Esophagus muscularis mucosa (tissue), 4 donors: ENCODE data around the genes SPRED2 and PLEK.

DNA sequence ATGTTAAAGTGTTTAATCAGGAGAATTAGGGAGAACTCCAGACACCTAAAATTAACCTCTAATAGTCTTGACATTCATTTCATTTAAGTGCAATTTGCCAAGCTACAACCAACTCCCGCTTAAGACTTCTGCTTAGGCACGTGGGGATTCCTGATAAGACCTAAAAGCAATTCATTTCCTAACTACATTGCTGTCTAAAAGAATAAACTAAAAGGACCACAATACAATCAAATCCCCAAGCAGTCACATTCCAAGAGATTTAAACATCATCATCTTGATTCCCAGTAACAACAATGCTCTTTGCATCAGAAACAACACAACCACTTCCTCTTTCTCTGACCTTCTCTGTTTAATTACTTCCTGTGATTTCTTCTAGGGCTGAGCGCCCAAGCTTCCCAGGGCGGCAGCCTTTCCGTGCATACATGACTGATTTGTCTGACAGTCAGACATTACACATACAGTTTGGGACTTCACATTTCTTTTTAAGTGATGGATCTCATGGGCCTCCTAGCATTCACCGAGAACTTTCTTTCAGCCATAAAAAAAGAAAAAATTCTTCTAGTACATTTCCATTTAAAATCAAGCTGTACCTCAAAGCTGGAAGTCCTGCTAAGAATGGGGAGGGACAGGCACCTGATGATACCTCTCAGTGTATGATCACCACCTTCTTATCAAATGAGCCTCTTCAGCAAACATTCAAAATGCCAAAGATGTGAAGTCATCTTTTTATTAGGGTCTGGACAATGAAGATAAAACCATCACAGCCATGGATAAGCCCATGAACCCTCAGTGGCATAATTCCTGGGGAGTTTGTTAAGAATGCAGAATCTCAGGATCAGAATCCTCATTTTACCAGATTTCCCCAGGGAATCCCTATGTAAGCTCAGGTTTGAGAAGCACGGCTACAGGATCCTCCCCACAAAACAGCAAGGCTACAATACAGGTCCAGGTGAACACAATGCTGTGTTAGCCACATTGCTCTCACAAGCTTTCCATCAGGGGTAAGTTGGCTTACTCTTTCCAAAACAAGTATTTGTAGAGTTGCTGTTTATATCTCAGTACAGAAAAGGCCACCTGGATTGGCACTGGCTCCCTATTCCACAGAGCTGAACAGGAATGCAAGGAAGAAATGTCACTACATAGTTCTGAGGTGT, 11.4 kb downstream of the SPRED2 start:
- PRO-cap, result no peak
- RAMPAGE, long total RNA, 4 experiments, result no peak in any of the 4 experiments

DNA sequence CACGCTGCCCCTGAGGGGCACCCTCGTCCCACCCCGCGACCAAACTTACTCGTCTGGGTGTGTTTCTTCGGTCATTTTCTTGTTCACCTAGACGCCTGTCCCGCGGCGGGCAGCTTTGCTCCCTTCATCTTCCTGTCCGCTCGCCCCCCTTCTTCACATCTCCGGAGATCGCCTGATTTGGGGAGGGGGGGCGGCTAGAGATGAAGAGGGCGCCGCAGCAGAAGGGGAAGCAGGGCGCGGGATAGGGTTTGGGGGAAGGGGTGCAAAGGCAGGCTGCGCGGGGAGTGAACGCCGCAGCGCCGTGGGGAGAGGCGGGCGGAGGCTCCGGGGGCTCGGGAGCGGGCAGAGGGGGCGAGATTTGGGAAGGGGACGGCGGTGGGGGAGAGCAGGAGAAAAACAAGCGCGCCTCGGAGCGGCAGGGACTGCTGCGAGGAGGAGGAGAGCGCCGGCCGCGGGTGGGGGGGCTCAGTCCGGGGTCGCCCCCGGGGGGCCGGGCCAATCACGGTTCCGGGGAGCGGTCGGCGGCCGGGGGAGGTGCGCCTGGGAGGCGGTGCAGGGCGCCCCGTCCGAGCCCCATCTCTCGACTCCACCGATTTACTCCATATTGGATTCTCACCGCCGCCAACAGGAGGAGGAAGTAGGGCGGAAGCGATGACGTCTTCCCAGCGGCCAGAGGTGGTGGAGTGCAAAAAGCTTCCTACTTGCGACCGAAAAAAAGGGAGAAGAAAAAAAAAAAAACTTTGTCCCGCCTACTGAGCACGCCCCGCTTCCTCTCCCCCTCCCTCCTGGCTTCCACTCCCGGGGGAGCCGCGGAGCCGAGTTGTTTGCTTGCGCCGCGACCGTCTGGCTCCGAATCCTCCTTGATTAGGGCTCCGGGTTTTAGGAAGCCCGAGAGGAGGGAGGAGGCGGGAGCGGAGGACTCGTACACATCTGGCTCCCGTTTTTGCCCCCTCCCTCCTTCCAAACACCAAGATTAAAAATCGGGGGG, at the start of gene SPRED2:
Gene SPRED2, minus strand, starts transcription at position 687 of the 988 bp plus-strand sequence.
- PRO-cap, result bidirectional peak, plus-strand start at position 180 of the sequence, minus-strand start at position 150 of the sequence; bidirectional peak, plus-strand start at position 795 of the sequence, minus-strand start at position 626 of the sequence; bidirectional peak, plus-strand start at position 891 of the sequence, minus-strand start at position 851 of the sequence
- RAMPAGE, long total RNA, 4 experiments, result start-site peak on the minus strand in 2 of 4 experiments, centred at positions 298 to 846 of the sequence, 6 to 19 reads per replicate

- PRO-cap, result bidirectional peak, plus-strand start at chr2:65436685, minus-strand start at chr2:65436510; bidirectional peak, plus-strand start at chr2:65436734, minus-strand start at chr2:65436749
- RAMPAGE, long total RNA, 4 experiments, result no peak in any of the 4 experiments
These were observed 4.0 kb upstream of the SPRED2 start for GRCh38 chr2:65436233-65437009.

DNA sequence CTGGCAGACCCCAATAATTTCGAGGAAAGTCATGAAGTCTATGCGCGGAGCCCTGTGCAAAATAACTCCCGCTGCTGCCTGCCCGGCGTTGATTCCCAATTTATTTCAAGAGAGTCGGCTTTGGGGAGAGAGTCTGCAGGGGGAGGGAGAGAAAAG, 312 bp upstream of the MEIS1 start:
- PRO-cap, result bidirectional peak, plus-strand start outside the sequence, minus-strand start at position 76 of the sequence
- RAMPAGE, long total RNA, 4 experiments, result no peak in any of the 4 experiments

DNA sequence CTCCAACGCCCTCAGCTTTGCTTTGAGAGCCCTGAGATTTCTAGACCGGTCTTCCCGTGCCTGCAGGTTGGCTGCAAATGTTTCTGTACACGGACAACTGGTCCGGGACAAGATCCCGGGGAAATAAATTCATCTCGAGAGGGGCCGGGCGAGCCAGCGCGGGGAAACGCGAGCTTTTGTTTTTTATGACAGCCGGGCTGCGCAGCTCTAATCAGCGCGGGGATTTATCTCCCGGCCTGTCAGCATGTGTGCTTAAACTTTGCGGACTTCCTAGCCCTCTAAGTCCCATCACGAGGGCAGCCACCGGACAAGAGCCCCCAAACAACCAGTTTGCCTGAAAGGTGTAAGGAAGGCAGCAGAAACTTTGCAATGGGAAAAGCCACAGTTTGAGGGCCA, 5.7 kb downstream of the MEIS1 start:
- PRO-cap, result unidirectional peak, minus-strand start at position 99 of the sequence
- RAMPAGE, long total RNA, 4 experiments, result no peak in any of the 4 experiments

DNA sequence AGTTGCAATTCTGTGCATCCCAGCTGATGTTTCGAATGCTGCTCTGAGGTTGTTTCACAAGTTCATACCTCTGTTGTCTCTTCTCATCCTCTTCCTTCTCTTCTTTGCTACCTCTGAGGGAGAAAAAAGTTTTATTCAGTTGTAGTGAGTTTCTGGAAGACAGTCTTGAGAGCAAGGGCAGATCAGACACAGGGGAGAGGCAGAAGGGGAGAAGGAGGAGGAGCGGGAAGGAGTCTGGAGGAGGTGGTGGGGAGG, 6.7 kb downstream of the MEIS1 start:
- PRO-cap, result bidirectional peak, plus-strand start at position 162 of the sequence, minus-strand start at position 106 of the sequence
- RAMPAGE, long total RNA, 4 experiments, result start-site peak on the minus strand in 1 of 4 experiments, centred at position 111 of the sequence, 6 reads per replicate

DNA sequence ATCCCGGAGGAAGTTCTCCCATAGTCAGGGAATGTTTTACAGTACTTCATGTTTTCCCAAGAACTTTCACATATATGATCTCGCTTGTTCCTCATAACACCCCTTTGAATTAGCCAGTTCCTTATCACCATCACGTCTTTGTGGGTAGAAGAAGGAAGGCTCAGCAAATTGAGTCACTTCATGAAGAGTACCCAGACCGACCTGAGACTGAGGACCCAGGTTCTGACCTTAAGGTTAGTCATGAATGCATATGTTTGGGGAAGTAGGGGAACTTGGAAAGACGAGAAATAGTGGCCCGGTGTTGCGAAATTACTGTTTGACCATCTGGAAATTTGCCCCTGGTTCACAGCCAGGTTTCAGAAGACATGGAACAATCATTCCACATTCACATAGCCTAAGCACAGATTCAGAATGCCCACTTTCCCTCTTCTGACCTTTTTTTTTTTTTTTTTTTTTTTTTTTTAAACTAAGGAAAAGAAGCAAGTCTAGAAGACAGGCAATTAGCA, 59.8 kb downstream of the MEIS1 start:
- PRO-cap, result no peak
- RAMPAGE, long total RNA, 4 experiments, result no peak in any of the 4 experiments

DNA sequence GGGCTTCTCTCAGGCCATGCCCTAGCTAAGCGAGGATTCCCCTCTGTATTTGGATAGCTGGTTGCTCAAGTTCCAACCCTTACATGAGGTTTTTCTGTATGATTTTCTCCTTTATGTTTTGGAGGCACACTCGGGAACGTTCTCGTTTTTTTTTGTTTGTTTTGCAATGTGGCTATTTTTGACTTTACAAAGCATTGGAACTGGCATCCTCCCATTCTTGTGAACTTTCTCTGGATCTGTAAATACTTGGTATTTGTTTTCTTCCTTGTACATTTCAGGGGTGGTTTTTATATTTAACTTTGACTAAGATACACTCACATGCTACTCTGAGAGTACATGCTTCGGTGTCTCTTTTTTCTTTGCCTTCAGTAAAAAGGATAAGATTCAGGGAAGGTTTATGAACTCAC, 61.7 kb downstream of the MEIS1 start:
- PRO-cap, result no peak
- RAMPAGE, long total RNA, 4 experiments, result no peak in any of the 4 experiments

DNA sequence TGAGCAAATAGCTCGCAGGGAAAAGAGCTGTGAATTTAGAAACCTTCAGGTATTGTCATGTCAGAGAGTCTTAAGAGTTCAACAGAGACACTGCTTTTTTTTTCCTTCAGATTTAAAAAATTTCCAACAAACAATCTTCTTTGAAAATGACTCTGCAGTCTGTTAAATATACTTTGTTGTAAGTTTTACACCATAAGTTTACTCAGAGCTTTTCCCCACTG, 118.6 kb downstream of the MEIS1 start:
- PRO-cap, result no peak
- RAMPAGE, long total RNA, 4 experiments, result no peak in any of the 4 experiments

GRCh38 chr2:66625576-66625963, 190.6 kb downstream of the MEIS1 start:
- PRO-cap, result no peak
- RAMPAGE, long total RNA, 4 experiments, result no peak in any of the 4 experiments

DNA sequence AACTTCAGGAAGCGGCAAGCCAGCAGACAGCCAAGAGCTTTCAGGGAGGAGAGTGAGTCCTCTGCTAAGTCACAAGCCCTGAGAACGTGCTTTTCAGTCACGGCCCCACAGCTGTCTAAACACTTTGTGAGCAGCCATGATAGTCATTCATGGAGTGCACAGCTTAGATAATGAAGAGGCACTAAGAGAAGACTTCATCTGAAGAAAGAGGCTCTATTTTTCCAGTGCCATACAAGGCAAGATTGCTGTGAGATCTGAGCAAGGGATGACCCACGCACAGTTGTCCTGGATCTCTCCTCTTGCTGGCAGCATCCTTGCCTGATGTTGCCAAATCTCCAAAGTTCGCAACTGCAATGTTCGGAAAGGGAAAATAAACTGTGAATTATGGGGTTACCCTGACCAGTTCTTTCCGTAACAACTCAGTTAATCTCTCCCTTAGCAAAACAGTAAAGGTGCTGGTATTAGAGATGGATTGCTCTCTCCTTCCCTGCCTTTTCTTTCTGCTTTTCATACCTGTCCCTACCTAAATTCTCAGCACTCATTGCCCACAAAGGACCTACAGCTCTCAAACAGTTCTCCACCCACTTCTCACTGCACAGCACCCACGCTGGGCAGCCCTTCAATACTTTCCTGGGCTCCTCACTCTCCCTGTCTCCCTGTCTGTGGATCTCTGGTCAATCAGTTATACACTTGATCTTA, 418.8 kb downstream of the MEIS1 start:
- PRO-cap, result no peak
- RAMPAGE, long total RNA, 4 experiments, result no peak in any of the 4 experiments

- PRO-cap, result no peak
- RAMPAGE, long total RNA, 4 experiments, result no peak in any of the 4 experiments
These were observed 153.9 kb upstream of the ETAA1 start for GRCh38 chr2:67243277-67243666.

DNA sequence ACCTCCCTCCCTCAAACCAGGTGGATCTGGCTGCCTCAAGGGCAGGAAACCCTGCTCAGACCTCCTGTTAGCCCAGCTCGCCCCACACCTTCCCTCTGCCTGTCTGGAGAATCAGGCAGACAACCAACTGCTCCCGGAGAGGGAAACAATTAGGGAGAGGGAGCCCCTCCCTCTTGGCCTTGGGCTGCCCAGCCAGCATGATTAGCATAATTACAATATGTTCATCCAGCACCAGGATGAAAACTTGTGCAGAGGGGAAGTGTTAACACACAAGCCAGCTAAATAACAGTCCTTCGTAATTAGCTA, 185.5 kb downstream of the C1D start:
- PRO-cap, result no peak
- RAMPAGE, long total RNA, 4 experiments, result no peak in any of the 4 experiments

DNA sequence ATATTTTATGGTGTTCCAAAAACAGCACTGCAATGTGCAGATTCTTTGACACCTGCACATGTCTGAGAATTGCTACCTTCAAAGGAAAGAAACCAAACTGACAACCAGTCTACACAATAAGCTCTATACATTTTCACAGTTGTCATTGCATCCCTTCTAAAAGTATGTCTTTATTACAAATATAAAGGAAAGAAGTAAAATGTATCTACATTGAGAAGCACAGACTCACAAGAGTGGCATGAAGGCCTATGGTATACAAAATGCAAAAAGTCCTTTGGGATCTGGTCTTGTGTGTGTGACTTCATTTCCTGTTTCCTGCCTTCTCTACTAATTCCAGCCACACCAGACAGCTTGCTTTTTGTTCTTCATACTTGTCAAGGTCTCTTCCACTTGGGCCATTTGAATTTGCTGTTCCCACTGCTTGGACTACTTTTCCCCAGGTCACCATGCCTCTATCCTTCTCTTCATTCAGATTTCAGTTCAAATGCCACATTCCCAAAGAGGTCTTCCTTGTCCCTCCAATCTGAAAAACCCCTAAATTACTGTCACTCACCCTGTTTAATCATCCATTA, 6.3 kb downstream of the DNAAF10 start:
- PRO-cap, result no peak
- RAMPAGE, long total RNA, 4 experiments, result no peak in any of the 4 experiments

- PRO-cap, result no peak
- RAMPAGE, long total RNA, 4 experiments, result no peak in any of the 4 experiments
These were observed 35.2 kb downstream of the PNO1 start for GRCh38 chr2:68192835-68193338.

DNA sequence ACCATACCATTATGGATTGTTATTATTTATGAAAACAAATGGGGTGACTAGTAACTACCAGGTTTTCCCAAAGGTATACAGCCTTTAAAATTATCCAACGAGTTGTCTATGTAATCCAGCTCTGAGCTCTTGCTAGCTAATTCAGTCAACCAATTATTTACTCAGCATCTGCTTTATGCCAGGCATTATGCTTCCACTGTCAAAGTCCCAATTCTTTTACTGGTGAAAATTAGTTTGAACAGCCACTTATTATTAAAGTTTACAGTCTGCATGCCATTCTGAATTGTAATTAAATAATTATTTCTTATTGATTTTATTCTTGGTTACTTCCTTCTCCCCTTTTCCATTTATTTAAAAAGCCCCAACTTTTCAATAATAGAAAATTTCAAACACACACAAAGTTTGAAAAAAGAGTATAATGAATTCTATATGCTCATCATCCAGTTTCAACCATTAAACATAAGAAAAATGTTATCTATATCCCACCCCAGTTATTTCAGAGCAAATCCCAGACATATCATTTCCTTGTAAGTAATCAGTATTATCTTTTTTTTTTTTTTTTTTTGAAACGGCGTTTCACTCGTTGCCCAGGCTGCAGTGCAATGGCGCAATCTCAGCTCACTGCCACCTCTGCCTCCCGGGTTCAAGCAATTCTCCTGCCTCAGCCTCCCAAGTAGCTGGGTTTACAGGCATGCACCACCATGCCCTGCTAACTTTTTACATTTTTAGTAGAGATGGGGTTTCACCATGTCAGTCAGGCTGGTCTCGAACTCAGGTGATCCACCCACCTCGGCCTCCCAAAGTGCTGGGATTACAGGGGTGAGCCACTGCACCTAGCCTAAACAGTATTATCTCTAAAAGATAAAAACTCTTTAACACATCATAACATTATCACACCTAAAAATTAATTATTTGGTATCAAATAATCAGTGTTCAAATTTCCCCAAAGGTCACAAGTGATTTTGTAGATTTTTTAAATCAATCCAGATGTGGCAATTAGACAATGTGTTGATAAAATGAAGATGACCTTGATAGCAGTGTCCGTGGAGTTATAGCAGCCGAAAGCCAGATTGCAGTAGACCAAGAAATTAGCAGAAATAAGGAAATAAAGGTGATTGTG, 47.3 kb downstream of the PPP3R1 start:
- PRO-cap, result no peak
- RAMPAGE, long total RNA, 4 experiments, result no peak in any of the 4 experiments

DNA sequence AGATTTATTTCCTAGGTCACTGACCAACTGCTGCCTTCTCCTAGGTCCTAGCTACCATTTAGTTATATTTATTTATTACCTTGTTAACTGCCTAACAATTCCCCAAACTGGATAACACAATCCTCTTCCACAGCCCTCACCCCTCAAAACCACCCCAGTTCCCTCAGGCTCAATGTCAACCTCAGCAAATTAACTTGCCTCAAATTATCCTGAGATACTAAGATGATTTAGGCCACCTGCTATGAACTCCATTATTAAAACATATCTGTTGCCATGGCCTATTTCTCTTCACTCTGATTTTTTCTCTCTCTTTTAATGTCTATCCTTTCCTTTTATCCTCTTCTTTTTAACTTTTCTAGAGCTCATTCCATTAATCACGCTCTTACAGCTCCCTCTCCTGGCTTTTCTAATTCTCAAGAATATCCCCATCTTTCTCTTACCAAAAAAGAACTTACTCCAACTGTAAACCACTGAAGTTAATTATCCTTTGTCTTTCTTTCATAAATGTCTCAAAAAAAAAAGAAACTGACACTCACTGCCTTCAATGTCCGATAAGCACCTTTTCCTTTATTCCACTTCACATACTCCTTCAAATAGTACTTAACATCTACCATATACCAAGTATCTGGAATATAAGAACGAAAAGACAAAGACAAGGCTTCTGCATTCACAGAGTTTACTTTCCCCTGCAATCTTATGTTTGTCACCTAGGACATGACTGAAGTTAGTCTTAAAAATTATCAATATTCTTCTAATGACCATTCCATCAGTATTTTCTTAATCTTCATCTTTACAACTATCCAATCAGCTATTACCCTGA, 7.9 kb downstream of the PPP3R1 start:
- PRO-cap, result no peak
- RAMPAGE, long total RNA, 4 experiments, result no peak in any of the 4 experiments

- PRO-cap, result bidirectional peak, plus-strand start at chr2:68251598, minus-strand start at chr2:68251575
- RAMPAGE, long total RNA, 4 experiments, result start-site peak on the plus strand in 1 of 4 experiments, at chr2:68251580-68251623 at its widest, 5 reads per replicate
These were observed 1.2 kb downstream of the PPP3R1 start for GRCh38 chr2:68251006-68251684.

DNA sequence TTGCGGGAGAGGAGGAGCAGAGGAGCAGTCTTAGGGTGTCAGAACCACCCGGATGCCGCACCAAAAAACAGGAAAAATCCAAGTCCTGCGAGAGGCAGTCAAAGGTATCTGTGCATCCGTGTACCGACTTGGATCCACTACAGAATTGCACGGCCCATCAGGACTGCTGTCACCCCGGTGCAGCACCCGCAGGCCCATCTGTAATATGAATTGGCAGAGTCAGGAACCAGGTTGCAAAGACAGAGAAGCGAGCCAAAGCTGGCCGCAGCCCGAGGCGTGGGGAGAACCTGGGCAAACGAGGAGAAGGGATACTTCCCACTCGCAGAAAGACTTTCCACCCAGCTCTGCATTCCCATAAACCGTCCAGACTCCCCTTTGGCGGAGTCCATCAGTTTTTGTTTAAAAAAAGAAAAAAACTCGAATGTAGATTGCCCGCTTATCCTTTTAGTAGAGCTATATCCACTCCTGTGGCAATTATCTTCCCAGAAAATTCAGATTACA, 658 bp upstream of the PPP3R1 start:
- PRO-cap, result no peak
- RAMPAGE, long total RNA, 4 experiments, result no peak in any of the 4 experiments

GRCh38 chr2:68365062-68365694, at the start of gene PLEK:
TSS of gene PLEK (plus strand) at chr2:68365282.
- PRO-cap, result unidirectional peak, plus-strand start at chr2:68365282
- RAMPAGE, long total RNA, 4 experiments, result start-site peak on the plus strand in 2 of 4 experiments, at chr2:68365282-68365324 at its widest, 170 to 804 reads per replicate